Right atrium auricular region (tissue), 2 donors: ENCODE measurements around the gene PPARG.

- PRO-cap = no peak
- RAMPAGE, long total RNA, 2 experiments = no peak in any of the 2 experiments
These were observed 31.2 kb downstream of the VGLL4 start for GRCh38 chr3:11612383-11613078.

DNA sequence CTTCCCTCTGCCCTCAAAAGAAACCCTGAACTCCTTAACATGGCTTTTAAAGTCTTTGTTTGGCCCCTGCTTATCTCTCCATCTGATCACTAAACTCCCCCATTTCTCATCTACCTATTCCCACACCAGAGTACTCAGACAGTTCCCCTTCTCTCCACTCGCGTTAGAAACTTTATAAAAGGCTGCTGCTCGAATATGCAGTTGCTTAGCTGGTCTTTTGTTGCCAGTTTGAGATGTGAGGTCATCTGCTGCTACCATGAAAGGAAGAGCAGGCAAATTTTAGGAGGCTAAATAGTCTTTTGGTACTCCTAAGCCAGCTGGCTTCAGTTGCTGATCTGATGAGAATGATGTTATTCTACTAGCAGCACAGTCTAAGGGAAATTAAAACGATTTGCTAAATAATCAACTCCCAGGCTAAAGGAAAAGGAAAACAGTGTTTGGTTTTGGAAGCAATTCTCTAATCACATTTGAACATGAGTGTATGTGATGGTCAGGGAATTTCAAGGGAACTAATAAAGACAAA is 51.0 kb downstream of the TAMM41 start:
- PRO-cap = no peak
- RAMPAGE, long total RNA, 2 experiments = no peak in any of the 2 experiments

DNA sequence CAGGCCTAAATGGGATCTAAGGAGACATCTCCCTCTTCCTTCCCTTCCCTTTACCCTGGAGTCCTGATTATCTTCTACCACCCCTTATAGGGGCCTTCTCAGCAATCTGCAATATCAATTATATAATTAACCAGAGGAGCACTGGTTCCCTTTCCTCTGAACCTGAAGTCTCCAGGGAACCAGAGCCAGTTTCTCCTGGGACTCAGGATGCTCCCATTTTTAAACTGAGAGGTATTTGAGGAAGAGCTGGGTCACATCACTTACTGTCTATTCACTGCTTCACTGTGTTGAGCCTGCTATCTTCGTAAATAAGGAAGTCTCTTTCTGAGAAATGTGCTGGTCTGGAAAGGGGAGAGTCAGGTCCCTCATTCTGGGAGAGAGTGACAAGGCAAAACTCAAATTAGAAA is 11.3 kb upstream of the TIMP4 start:
- PRO-cap = bidirectional peak, plus-strand start outside the sequence, minus-strand start at position 310 of the sequence
- RAMPAGE, long total RNA, 2 experiments = no peak in any of the 2 experiments

GRCh38 chr3:12288450-12289463 is at the start of gene PPARG:
PPARG (plus strand) TSS chr3:12289070.
- PRO-cap = bidirectional peak, plus-strand start at chr3:12288548, minus-strand start at chr3:12288593; bidirectional peak, plus-strand start at chr3:12289041, minus-strand start at chr3:12288714
- RAMPAGE, long total RNA, 2 experiments = start-site peak on the plus strand in 2 of 2 experiments, at chr3:12289034-12289075 at its widest, 12 to 34 reads per replicate

- PRO-cap = no peak
- RAMPAGE, long total RNA, 2 experiments = no peak in any of the 2 experiments
These were observed 19.0 kb downstream of the TSEN2 start for GRCh38 chr3:12503083-12503857.

- PRO-cap = no peak
- RAMPAGE, long total RNA, 2 experiments = no peak in any of the 2 experiments
These were observed 25.9 kb downstream of the MKRN2 start for GRCh38 chr3:12582878-12583160.

DNA sequence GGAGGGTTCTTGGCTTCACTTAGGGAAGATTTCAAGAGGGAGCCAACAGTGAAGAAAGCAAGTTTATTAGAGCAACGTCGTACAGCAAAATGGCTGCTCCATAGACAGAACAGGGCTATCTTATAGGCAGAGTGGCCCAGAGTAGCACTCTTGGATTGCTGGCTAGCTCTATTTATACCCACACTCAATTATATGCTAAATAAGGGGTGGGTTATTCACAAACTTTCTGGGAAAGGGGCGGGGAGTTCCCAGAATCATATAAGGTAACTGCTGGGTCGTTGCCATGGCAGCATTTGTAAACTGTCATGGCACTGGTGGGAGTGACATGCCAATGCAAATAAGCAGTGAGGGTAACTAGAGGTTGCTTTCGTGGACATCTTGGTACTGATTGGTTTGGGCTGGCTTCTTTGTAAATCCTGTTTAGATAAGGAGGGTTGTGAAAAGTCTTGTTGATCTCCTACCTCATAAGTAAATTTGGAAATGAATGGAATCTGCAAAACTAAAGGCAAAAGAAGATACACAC is 14.0 kb upstream of the CAND2 start:
- PRO-cap = no peak
- RAMPAGE, long total RNA, 2 experiments = no peak in any of the 2 experiments

- PRO-cap = no peak
- RAMPAGE, long total RNA, 2 experiments = no peak in any of the 2 experiments
These were observed 27.1 kb upstream of the RPL32 start for GRCh38 chr3:12868381-12868912.

DNA sequence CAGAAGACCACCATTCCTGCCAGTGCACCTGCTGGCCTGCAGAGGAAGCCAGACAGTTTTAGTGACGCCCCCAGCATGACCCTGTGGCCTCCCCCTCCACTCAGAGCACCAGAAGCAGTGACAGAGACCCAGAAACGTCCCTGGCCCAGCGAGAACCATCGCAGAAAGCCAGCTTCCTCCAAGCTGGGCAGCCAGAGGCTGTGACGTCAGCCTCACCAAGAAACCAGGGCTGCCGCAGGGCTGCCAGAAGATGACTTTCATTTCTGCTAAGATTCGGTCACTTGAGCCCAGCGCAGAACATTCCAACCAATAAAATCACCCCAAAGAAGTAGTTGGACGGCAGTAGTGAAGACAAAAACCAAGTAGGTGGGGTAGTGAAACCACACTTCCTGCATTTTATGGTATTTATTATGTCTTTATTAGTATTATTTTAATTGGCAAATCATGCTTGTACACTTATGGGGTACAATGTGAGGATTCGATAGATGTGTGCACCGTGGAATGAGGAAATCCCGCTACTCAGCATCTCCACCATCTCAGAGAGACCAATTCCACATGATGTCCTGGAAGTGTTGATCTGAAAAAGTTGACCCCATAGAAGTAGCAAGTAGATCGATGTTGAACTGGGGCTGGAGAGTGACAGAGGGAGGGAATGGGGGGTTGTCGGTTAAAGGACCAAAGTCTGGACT is 29.7 kb upstream of the RPL32 start:
- PRO-cap = no peak
- RAMPAGE, long total RNA, 2 experiments = no peak in any of the 2 experiments

GRCh38 chr3:12897295-12897884 is 56.0 kb upstream of the RPL32 start:
- PRO-cap = no peak
- RAMPAGE, long total RNA, 2 experiments = no peak in any of the 2 experiments

- PRO-cap = no peak
- RAMPAGE, long total RNA, 2 experiments = no peak in any of the 2 experiments
These were observed 94.7 kb upstream of the RPL32 start for GRCh38 chr3:12935697-12936764.

GRCh38 chr3:12938206-12938916 is 97.0 kb upstream of the RPL32 start:
- PRO-cap = no peak
- RAMPAGE, long total RNA, 2 experiments = no peak in any of the 2 experiments

- PRO-cap = no peak
- RAMPAGE, long total RNA, 2 experiments = no peak in any of the 2 experiments
These were observed 111.6 kb downstream of the IQSEC1 start for GRCh38 chr3:12961475-12962145.

- PRO-cap = bidirectional peak, plus-strand start at chr3:13012680, minus-strand start at chr3:13012531
- RAMPAGE, long total RNA, 2 experiments = no peak in any of the 2 experiments
These were observed 60.8 kb downstream of the IQSEC1 start for GRCh38 chr3:13012154-13013064.

DNA sequence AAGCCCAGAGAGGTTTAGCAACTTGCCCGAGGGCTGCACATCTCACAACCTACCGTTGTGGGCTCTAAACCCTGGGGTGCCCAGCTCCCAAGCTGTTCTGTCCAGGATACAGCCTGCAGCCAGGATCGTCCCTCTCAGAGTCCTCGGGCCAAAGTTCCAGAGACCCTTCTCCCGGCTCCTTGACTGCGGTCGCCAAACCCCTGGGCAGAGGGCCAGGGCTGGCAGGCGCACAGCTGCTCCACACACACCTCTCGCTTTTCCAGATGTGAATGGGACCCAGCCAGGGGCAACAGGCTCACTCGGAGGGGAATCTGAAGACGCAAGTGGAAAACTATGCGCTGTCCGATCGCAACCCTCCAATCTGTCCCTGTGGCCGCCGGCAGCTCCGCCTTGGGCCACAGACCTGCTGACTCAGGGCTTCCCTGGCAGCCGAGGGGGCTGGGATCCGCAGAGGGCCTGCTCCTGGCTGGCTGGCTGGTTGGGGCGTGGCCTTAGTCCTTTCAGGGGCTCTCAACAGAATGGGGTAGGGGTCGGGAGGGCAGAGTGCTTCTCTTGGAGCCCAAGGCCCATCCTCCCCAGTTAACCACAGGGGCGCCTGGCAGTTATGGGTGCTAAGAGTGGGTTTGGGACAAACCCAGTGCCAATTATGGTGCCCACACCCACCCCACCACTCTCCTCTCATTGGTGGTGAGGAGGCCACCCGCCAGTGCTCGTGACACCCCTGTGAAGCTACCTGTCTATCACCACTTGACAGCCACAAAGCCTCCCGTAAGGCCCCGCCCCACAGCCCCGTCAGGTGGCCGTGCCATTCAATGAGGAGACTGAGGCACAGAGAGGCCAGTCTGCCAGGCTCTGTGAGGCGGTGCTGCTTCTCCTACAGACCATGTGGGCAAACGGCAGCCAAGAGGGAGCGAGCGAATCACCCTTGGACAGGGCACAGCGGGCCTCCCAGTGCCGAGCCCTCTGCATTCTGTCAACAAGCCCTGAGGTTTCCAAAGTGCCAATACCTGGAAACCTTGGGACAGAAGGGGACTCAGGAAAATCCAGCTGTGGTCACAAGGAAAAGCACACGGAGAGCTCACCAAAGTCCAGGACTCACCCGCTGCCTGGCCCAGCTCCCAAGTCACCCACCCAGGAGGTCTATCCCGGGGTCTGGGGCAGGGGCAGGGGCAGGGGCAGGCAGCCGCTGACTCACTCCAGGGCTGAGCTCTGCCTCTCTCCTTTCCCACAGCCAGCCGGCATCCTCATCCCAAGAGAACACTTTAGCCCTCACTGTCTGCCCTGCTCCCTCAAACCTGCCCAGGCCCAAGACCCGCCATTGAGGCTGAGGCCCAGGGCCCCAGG is 53.7 kb downstream of the IQSEC1 start:
- PRO-cap = bidirectional peak, plus-strand start at position 397 of the sequence, minus-strand start at position 363 of the sequence
- RAMPAGE, long total RNA, 2 experiments = no peak in any of the 2 experiments

DNA sequence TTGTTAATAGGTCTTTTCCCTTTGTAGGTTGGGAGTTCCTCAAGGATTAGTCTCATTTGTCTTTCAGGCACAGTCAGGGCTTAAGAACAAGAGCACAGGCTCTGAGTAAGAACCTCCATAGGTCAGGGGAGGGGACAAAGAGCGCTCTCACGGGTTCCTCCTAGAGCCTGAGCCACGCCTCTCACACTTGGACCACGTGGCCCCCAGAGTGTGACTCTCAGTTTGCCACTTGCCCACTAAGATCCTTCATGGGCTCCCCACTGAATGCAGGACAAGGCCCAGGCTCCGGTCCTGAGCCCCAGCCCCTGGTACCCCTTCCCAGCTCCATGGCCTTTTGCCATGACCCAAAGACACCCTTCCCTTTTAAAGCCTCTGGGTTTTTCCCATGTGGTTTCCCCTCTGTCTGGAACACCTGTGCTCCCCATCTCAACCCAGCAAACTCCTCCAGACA is 32.9 kb downstream of the IQSEC1 start:
- PRO-cap = no peak
- RAMPAGE, long total RNA, 2 experiments = no peak in any of the 2 experiments

DNA sequence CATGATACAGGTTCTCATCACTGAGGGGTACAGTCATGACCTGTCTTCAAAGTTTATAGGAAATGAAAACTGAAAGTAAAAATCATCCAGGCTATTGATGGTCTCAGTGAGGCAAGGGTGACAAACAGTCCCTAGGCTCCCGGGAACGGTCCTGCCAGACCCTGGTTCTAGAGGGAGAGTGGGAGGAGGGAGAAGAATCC is 76.5 kb upstream of the IQSEC1 start:
- PRO-cap = no peak
- RAMPAGE, long total RNA, 2 experiments = no peak in any of the 2 experiments

- PRO-cap = no peak
- RAMPAGE, long total RNA, 2 experiments = no peak in any of the 2 experiments
These were observed 156.2 kb downstream of the NUP210 start for GRCh38 chr3:13263550-13264782.

DNA sequence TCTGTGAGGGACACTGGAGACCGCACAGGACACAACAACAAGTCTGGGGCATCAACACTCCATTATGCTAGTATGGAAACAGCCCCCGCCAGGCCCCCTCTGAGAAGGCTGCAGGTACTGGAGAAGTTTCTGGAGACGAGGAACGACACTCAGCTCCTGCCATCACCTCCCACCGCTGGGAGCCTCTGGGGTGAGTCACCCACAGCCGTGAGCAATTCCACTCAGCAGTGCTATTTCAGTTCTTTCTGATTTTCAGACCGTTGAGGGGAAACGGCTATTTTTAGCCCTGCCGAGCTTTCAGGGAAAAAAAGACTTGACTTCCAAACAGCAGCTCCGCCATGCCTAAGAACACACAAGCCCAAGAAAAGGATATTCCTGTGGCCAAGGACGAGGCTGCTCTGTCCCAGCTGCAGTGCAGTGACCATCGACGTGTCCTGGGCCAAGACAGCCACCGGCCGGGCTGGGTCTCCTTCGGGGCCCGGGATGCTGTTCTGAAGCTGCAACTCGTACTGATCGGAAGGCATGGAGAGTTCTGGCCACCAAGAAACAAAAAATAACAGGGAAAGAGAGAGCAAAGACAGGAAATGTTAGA is 40.8 kb downstream of the NUP210 start:
- PRO-cap = no peak
- RAMPAGE, long total RNA, 2 experiments = no peak in any of the 2 experiments

- PRO-cap = no peak
- RAMPAGE, long total RNA, 2 experiments = no peak in any of the 2 experiments
These were observed 1.1 kb upstream of the NUP210 start for GRCh38 chr3:13420816-13421944.